Camera-type eye (tissue), 1 donor: Measurements from ENCODE around the gene EVA1A.

GRCh38 chr2:73485323-73486383 is 100.0 kb downstream of the ALMS1 start:
- RAMPAGE, long total RNA: no peak

DNA sequence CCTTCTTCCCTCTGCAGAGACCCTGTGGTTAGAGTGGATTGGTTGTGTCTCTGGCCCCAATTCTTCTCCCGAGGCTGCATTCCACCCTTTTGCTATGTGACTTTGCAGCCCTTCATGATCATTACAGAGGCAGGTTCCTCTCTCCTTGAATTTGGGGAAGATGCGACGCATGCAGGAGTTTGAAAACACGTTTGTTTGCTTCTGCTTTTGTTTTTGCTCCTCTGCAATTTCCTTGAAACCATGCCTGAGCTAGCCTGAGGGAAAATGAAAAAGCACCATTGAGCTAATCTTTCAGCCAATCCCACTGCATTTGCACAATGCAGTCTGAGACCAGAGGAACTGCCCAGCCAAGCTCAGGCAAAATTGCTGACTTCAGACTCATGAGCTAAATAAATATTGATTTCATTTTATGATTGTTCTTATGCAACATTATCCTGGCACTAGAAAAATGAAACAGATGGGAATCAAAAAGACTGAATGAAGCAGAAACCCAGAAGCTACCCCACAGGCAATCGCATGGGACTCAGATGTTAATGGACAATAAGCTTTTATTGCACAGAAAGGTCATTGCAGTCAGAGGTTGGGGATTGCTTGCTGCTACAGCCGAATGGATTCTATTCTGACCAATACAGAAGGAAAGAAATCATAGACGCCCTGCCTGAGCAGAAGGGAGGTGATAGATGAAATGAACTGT is 37.0 kb downstream of the TPRKB start:
- RAMPAGE, long total RNA: no peak

DNA sequence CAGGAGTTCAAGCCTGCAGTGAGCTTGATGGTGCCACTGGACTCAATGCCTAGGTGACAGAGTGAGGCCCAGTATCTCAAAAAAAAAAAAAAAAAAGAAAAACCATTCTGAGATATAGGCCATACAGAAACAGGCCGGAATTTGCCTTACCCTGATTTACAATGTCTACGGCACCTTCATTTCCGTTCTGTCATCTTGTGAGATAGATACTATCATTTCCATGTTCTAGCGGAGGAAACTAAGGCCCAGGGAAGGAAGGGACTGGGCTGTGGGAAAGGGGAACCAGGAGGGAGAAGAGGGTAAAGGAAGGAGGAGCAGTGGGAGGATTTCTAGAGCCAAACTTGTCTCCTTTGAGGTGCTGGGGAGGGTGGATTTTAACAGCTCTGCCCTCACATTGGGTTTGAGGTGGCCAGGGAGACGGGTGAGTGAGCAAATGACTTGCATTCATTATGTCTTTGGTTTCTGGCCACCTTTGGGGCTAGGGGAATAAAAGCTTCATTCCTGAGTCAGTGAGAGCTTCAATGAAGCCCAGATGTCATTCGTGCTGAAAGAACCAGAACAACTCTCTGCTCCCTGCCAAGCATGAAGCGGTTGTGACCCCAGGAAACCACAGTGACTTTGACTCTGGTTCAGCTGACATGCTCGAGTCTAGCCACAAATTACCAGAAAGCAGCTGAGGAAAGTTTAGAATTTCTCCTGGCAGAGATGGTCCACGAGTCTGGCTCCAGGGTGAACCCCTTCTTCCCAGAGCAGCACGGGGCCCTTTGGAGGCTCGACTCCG is 3.7 kb downstream of the ACTG2 start:
- RAMPAGE, long total RNA: no peak

DNA sequence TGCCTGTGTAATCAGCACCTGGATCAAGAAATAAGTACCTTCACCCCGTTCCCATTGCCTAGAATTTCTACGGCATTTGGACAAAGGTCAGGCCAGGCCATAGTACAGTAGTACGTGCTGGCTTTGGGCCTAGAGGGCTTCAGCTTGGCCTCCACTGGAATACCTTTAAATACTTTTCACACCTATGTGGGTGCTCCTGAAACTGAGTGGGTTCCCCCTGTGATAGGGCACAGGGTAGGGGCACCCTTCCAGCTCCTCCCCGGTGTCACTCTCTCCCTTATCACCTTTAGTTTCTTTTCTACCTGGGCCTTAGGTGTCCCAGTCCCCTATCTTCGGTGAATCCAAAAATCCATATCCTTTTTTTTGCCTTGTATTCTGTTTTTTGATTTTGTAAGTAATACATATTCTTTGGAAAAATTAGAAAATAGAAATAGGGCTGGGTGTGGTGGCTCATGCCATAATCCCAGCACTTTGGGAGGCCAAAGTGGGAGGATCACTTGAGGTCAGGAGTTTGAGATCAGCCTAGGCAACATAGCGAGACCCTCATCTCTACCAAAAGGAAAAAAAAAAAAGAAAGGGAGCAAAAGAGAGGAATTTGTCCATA is 26.7 kb downstream of the TET3 start:
- RAMPAGE, long total RNA: no peak

DNA sequence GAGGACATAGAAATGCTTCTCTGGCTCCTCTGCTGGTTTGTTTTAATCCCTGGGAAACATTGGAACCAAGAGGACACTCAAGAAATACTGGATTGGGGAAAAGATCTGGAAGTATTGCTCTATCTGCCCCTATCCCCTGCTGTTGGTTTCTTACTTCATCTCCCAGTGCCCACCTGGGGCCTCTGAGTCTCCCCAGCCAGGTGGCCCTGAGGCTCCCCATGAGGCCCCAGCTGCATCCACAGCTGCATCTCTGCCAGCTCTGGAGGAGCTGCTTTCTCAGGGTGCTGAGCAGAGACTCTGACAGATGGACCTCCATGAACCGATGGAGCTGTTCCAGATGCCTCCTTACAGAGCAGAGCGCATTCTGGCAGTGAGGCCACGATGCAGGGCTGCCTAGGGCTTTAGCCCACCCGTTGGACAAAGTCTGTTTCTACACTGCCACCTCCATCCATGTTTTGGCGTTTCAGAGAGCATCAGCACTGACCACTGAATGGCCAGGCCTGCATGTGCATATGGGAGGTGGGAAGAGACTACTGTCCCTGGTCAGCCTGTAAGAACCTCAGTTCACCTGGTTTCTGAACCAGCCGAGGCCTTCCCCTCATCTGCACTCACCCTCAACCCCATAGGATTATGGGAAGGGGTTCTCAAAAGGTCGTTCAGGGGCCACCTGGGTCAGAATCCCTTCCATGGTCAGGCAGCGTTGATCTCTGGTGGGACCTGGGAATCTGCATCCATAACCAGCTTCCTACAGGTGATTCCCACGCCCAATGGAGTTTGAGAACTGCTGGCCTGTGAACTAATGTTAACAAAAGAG is 36.5 kb downstream of the TET3 start:
- RAMPAGE, long total RNA: no peak

DNA sequence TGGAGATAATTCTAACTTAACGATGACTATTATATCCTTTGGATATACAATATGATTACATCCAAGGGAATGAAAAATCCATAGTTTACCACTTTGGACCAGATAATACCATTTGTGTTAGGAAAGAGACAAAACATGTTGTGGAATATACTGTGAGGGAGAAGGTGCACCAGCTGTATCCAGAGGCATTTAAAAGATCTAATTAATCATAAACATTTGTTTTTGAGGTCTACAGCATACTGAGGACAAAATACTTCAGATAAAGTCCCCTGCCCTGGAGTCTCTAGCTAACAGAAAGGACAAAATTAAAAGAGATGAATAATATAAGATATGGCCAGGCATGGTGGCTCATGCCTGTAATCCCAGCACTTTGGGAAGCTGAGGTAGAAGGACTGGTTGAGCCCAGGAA is 11.2 kb downstream of the MOB1A start:
- RAMPAGE, long total RNA: no peak

- RAMPAGE, long total RNA: no peak
Measured at GRCh38 chr2:74502088-74503247, 3.1 kb upstream of the LBX2 start.

GRCh38 chr2:74540116-74540484 is 10.4 kb downstream of the HTRA2 start:
- RAMPAGE, long total RNA: no peak

DNA sequence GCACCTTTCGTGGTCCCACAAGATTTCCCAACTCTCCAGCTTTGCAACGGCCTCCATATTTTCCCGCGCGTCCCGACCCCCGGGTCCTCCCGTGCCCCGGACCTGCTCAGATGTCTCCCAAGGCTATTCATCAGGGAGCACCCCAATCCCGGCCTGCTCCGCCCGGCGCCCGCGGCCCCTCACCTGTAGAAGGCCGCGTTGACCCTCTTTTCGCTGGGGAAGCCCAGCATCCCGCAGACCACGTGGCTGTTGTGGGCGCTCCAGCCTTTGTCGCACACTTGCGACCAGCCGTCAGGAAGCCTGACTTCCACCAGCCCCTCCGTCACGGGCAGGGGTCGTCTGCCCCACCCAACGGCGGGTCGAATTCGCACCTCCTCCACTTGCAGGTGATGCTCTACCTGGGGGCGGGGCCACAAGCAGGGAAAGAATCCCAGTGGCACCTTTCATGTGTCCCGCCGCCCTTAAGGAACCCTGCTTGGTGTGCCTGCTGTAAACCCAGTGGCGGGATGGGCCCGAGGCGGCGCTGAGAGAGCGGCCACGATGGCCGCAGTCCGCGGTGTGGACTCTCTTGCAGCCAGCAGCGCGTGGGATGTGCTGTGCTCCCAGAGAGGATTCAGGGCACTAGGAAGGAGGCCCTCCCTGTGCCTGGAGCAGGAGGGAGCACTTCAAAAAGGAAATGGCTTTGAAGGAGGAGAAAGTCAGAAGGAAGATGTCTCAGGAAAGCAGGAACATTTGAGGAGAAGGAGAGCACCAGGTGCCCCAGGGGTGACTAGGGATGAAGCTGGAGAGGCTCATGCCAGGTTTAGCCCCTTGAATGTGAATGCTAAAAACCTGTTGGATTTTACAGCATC is 4.3 kb downstream of the LOXL3 start:
- RAMPAGE, long total RNA: no peak

GRCh38 chr2:74881914-74882451 is 48.1 kb downstream of the HK2 start:
- RAMPAGE, long total RNA: no peak

DNA sequence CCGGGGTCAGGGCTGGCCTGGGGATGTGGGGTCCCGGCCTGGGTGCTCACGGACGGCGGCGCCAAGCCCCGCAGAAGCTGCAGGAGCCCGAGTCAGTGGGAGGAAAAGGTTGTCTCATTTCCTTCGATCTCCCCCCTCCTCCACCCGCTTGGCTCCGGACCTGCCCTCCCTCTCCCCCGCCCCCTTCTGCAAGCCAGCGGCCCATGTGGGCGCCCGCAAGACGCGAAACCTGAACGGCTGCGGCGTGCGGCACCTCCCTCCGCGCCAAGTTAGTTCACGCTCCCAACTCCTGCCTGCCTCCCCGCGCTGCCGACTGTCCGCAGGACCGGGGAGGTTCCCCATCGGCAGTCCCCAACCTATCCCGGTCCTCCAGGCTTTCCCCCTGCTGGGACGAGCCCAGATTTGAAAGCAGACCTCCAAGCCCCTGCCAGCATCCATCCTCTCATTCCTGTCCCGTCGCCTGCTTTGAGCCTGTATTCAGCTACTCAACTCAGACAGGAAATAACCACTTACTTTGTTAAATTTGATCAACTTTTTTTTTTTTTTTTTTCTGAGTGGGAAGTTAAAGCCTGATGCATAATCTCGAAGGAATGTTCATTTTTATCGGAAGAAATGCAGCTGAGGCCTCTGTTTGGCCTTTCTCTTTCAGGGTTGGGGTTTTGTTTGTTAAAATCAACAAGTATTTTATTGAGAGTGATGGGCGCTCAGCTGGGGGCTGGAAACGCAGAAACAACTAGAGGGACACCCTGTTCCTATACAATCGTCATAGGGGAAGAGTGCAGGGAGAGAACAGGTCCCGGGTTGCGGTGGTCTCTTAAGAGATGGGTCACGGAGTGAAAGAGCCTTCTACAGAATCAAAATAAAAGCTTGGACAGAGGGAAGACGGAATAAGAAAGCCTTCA is at the start of gene EVA1A:
TSS of gene EVA1A (minus strand) at position 97 of the 902 bp plus-strand sequence.
- RAMPAGE, long total RNA: start-site peak on the minus strand centred at position 92 of the sequence, 6 bp wide, 20 reads; start-site peak on the minus strand centred at position 437 of the sequence, 38 bp wide, 7 reads

- RAMPAGE, long total RNA: no peak
Measured at GRCh38 chr2:75709032-75709669, 1.6 kb downstream of the GCFC2 start.

- RAMPAGE, long total RNA: no peak
Measured at GRCh38 chr2:77592542-77593586, 70.7 kb upstream of the LRRTM4 start.

GRCh38 chr2:79832265-79833072 is 319.6 kb downstream of the CTNNA2 start:
- RAMPAGE, long total RNA: no peak

GRCh38 chr2:80293068-80293586 is 11.4 kb downstream of the LRRTM1 start:
- RAMPAGE, long total RNA: no peak

DNA sequence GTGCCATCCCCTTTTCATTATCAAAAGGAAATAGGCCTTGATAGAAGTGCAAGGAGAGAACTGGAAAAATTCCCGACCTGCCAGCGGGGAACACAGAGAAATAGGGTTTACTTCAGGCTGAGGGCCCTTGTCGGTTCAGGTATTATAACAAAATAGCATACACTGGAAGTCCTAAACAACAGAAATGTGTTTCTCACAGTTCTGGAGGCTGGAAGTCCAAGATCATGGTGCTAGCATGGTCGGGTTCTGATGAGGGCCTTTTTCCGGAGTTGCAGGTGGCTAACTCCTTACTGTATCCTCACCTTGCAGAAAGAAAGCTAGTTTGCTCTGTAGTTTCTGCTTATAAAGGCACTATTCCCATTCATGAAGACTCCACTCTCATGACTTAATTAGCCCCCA is 215.7 kb upstream of the LRRTM1 start:
- RAMPAGE, long total RNA: no peak

DNA sequence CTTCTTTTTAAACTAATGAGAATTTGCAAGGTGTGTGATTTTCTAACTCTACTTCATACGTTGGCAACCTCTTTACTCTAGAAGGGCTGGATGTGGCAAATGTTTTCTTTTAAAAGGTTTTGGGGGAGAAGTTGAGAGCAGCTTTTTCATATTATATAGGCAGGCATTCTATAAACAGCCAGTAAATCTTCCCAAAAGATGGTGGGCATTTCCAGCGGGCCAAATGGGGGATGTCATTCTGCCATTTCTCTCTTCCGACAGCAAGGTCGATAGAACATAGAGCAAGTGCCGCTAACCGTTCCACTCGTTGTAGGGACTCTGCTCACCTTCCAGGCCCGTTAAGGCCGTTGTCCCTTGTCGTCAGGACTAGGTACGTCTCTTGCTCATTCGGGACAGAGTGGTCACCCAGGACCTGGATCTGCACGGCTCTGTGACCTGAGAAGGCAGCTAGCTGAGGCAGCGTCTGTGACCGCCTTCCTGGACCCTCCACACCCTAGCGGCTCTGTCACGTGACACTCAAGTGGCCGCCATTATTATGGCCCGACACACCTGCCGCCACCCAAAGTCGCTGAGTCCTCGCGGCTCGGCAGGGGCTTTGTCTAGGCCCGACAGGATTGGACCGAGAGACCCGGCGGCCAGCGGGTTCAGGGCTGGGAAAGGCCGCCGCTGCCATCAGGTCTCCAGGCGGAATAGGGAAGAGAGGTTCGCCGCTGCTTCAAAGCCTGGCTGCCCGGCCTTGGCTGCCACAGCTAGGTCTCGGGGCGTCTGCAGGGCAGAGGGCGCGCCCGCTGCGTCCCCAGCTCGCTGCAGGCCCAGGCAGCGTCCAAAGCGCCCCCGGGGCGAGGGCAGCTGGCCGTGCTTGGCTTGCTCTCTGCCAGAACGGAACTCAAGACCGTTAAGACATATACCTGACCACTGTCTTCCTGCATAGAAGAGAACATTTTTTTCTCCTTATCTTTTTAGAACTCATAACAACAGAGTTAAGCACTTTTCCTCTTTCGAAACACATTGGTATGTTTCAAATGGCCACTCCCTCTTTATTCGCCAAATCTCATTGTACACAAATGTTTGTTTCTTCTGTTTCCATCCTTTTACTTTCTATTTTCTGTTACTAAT is 1162.5 kb upstream of the LRRTM1 start:
- RAMPAGE, long total RNA: no peak

- RAMPAGE, long total RNA: no peak
Measured at GRCh38 chr2:84990273-84991291, 19.6 kb downstream of the KCMF1 start.

DNA sequence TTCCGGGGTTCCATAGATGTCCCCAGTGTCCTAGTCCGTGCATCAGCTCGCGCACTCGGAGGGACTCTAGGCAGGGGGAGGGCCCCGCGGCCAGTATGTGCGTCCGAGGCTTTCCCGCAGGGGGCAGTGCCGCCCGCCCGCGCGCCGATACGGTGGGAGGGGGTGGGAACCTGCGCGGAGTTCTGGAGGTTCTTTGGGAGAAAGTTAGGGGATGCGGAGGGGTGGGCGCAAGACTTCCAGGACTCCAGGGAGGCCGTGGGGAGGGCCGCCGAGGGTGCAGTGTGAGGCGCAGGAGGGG is 355 bp upstream of the TCF7L1 start:
- RAMPAGE, long total RNA: no peak

DNA sequence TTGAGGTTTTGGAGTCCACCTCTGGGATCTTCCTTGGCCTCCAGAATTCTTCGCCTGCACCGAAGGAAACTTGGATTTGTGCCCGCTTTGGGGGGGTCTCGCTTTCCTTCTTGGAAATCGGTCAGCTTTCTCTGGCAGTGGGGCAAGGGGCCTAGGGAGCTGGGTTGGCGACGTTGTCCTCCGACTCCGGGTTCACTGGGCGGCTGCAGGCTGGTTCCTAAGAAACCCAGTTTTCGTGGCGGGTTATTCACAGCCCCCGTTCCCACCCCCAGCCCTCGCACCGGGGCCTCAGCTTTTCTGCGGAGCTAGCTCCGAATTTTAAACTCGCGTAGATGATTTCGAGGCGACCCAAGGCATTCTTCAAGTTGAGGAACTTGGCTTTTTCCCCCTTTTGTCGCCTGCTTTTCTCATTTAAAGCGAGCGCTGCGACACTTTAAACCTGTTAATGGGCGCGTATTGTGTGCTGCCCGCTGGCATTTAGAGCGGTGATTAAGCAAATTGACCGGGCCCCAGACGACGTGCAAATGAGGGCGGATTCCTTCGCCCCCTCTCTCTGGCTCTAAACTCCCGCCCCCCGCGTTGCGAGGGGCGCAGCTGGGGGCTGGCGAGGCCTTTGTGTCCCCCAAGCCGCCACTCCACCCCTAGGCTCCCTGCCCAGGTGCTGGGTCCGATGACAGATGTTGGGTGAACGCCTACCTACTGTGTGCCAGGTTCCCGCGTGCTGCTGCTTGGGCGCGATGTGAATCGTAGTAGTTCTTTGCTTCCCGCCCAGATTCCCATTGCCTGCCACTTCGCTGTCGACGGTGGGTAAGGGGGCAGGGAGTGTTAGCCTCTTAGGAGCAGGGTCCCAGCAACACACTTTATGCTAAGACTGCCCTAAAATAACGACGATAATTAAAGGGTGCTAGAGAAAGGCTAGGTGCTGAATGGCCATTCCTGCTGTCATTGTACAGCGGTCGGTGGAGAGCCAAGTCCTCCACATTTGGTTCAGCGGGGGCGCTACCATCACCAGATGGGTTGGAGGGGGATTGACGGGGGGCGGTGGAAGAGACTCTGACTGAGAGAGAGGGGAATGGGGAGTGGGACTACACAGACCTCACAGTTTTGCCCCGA is 1.8 kb downstream of the TCF7L1 start:
- RAMPAGE, long total RNA: no peak